ENCODE measurements around the genes CMAS and ETNK1.

GRCh38 chr12:21643870-21644377, 13.7 kb downstream of the LDHB start:
- PRO-cap = no peak
- RAMPAGE, long total RNA, 4 experiments = no peak in any of the 4 experiments

DNA sequence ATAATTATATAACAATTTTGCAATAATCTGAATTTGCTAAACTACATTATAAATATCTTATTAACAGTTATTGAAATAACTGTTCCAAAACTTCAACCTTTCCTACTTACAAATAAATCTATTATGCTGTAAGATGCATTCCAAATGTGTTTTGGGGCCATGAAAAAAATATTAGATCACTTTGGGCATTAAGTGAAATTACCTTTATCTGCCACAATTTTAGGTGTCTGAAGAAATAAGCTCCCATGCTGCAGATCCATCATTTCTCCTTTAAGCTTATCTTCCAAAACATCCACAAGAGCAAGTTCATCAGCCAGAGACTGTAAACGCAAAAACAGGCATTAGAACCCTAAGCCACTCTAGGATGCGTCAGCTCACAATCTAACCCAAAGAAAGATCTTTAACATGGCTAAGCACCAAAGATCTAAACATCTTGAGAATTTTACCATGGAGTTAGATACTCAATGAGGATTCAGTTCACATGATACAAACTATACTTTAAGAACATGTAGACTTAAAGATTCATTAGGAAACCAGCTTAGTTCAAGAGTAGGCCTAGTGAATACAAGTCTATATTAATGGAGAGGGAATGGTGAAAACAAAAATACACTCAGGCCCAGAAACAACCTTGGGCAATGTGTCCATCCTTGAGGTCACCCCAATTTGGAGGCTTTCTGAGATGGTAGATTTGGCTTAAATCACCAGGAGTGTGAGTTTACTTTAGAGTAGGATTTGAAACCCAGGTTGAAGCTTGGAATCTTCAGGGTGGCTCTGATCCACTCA, 10.8 kb downstream of the LDHB start:
- PRO-cap = no peak
- RAMPAGE, long total RNA, 4 experiments = no peak in any of the 4 experiments

- PRO-cap = no peak
- RAMPAGE, long total RNA, 4 experiments = no peak in any of the 4 experiments
Measured at GRCh38 chr12:21823612-21824135, 49.2 kb upstream of the KCNJ8 start.

DNA sequence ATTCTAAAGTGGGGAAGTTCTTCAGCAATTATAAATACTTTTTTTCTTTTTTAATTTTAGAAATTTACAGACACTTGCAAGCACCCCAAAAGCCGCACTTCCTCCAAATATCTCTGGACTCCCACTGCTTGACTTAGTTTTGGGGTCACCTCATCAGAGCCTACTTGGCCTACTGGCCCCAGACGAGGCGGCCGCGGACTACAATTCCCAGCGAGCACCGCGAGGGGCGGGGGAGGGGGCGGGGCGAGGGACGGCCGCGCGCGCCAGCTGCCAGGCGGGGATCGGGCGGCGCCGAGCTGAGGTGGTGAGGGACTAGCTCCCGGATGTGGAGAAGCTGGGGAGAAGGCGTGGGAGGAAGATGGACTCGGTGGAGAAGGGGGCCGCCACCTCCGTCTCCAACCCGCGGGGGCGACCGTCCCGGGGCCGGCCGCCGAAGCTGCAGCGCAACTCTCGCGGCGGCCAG, at the start of gene CMAS:
Gene CMAS, plus strand, starts transcription at position 273 of the 463 bp plus-strand sequence.
- PRO-cap = unidirectional peak, plus-strand start at position 273 of the sequence
- RAMPAGE, long total RNA, 4 experiments = start-site peak on the plus strand in 4 of 4 experiments, centred at positions 294 to 333 of the sequence, 243 to 852 reads per replicate

DNA sequence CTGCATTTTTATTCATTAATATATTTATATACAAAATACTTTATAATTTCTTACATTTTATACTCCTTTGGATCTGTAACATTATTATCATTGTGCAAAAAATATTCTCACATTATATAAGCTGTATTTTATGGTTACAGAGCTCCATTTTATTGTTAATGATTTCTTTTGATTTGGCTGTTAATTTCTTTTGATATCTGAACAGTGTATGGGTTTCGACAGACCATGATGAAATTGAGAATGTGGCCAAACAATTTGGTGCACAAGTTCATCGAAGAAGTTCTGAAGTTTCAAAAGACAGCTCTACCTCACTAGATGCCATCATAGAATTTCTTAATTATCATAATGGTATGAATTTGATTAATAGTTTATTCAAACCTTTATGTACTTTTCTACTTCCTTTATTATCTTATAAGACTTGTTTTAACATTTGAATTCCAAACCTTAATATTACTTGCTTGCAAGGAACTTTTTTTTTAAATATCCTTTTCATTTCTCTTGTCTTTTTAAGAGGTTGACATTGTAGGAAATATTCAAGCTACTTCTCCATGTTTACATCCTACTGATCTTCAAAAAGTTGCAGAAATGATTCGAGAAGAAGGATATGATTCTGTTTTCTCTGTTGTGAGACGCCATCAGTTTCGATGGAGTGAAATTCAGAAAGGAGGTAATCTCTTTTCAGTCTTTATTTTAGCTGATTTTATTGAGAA, 9.1 kb downstream of the CMAS start:
- PRO-cap = no peak
- RAMPAGE, long total RNA, 4 experiments = start-site peak on the plus strand in 1 of 4 experiments, centred at positions 329 to 528 of the sequence, 21 to 23 reads per replicate

DNA sequence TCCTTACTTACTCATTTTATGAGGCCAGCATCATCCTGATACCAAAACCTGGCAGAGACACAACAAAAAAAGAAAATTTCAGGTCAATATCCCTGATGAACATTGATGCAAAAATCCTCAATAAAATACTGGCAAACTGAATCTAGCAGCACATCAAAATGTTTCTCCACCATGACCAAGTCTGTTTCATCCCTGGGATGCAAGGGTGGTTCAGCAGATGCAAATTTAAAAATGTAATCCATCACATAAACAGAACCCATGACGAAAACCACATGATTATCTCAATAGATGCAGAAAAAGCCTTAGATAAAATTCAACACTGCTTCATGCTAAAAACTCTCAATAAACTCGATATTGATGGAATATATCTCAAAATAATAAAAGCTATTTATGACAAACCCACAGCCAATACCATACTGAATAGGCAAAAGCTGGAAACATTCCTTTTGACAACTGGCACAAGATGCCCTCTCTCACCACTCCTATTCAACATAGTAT, 104.2 kb downstream of the CMAS start:
- PRO-cap = no peak
- RAMPAGE, long total RNA, 4 experiments = no peak in any of the 4 experiments

- PRO-cap = no peak
- RAMPAGE, long total RNA, 4 experiments = no peak in any of the 4 experiments
Measured at GRCh38 chr12:22334418-22334565, 215 bp downstream of the ST8SIA1 start.

- PRO-cap = no peak
- RAMPAGE, long total RNA, 4 experiments = no peak in any of the 4 experiments
Measured at GRCh38 chr12:22436939-22437619, 102.6 kb upstream of the ST8SIA1 start.

DNA sequence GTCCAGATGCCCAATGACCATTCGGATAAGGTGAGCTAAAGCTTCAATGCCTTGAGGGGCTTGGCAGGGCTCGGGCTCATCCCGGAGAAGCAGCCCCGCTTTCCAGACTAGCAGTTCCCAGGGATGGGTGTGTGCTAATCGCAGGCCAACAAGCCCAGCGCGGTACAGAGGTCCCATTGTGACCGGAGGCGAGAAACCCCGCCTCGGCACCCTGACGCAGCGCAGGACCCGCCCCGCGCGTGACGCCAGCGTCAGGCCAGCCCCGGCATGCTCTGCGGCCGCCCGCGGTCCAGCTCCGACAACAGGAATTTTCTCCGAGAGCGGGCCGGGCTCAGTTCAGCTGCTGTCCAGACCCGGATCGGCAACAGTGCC, at the start of gene ETNK1:
Gene ETNK1, plus strand, starts transcription at position 275 of the 372 bp plus-strand sequence.
- PRO-cap = bidirectional peak, plus-strand start at position 334 of the sequence, minus-strand start at position 109 of the sequence
- RAMPAGE, long total RNA, 4 experiments = start-site peak on the plus strand in 4 of 4 experiments, centred at positions 315 to 323 of the sequence, 117 to 798 reads per replicate

GRCh38 chr12:22626397-22626880, 1.5 kb downstream of the ETNK1 start:
- PRO-cap = no peak
- RAMPAGE, long total RNA, 4 experiments = no peak in any of the 4 experiments

DNA sequence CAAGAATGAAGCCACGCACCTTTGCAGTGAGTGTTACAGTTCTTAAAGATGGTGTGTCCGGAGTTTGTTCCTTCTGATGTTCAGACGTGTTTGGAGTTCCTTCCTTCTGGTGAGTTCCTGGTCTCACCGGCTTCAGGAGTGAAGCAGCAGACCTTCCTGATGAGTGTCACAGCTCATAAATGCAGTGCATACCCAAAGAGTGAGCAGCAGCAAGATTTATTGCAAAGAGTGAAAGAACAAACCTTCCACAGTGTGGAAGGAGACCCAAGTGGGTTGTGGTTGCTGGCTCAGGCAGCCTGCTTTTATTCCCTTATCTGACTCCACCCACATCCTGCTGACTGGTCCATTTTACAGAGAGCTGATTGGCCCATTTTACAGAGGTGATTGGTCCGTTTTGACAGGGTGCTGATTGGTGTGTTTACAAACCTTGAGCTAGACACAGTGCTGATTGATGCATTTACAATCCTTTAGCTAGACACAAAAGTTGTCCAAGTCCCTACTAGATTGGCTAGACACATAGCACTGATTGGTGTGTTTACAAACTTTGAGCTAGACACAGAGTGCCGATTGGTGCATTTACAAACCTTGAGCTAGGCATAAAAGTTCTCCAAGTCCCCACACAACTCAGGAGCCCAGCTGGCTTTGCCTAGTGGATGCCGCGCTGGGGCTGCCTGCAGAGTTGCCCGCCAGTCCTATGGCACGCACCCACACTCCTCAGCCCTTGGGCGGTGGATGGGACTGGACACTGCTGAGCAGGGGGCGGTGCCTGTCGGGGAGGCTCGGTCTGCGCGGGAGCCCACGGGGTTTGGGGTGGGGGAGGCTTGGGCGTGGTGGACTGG, 67.6 kb downstream of the ETNK1 start:
- PRO-cap = no peak
- RAMPAGE, long total RNA, 4 experiments = no peak in any of the 4 experiments

- PRO-cap = no peak
- RAMPAGE, long total RNA, 4 experiments = no peak in any of the 4 experiments
Measured at GRCh38 chr12:22760418-22760614, 135.3 kb downstream of the ETNK1 start.

- PRO-cap = no peak
- RAMPAGE, long total RNA, 4 experiments = no peak in any of the 4 experiments
Measured at GRCh38 chr12:23223036-23223235, 598.0 kb downstream of the ETNK1 start.

GRCh38 chr12:23585667-23586367, 363.7 kb downstream of the SOX5 start:
- PRO-cap = no peak
- RAMPAGE, long total RNA, 4 experiments = no peak in any of the 4 experiments

DNA sequence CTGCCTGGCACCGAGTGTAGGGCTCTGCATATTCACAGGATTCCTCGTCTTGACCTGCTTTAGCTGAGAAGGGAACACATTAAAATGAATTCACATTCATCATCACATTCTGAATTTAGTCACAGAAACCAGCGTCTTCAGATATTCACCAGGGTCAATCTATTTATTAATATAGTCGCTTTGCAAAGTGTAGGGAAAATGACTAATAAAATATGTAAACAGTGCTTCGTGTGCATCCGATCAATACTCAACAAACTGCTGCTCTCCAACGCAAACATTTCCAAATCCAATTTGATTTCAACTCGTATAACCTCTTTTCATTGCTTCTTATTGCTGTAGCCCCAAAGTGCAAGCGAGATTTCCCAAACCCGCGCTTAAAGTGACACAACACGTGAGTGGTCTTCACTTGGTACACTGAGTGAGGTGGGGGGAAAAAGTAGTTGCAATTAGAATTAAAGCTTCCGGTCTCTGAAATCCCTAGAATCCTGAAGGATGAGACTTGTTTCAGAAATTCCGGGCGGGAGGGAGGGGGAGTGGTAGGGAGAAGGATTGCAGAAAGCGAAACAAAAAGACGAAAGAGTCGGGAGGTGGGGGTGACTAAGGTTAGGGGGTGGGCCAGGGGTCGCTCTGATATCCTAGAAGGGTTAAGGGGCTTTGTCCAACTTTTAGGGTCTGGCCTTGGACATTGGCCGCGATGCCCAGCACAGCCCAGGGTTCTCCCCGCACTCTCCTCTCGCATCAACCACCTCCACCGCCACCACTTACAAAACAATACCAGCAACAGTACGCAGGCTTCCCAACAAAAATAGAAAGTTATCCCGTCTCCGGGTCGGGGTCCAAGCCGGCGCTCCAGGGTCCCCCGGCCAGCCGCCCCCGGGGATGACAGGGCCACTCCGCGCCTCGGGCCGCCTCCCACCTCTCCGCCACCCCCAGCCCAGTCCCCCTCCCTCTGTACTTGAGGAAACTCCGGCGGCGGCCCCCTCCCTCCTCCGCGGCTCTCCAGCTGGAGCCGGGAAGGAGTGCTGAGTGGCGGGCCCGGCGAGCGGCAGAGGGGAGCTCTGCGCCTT, 387.4 kb downstream of the BCAT1 start:
- PRO-cap = bidirectional peak, plus-strand start at position 566 of the sequence, minus-strand start at position 474 of the sequence; bidirectional peak, plus-strand start at position 1,025 of the sequence, minus-strand start at position 923 of the sequence
- RAMPAGE, long total RNA, 4 experiments = no peak in any of the 4 experiments

- PRO-cap = no peak
- RAMPAGE, long total RNA, 4 experiments = no peak in any of the 4 experiments
Measured at GRCh38 chr12:25051455-25052160, 898 bp upstream of the IRAG2 start.

DNA sequence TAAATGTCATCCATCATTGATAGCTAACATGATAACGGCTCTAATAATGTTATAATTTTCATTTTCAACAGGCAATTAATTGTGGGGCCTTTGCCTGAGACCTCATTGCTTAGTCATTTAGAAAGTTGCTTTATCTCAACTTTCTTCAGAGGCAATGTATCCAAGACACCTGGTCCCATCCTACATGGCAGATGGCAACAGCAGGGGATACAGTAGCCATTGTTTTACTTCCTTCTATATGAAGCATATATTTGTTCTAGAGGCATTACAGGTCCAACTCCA, 6.0 kb downstream of the IRAG2 start:
- PRO-cap = no peak
- RAMPAGE, long total RNA, 4 experiments = no peak in any of the 4 experiments

GRCh38 chr12:25065017-25065332, 12.5 kb downstream of the IRAG2 start:
- PRO-cap = no peak
- RAMPAGE, long total RNA, 4 experiments = no peak in any of the 4 experiments

- PRO-cap = unidirectional peak, plus-strand start at chr12:25384617
- RAMPAGE, long total RNA, 4 experiments = no peak in any of the 4 experiments
Measured at GRCh38 chr12:25384396-25384809, 133.7 kb upstream of the KRAS start.

GRCh38 chr12:26121429-26121783, 3.4 kb downstream of the BHLHE41 start:
- PRO-cap = bidirectional peak, plus-strand start at chr12:26121673, minus-strand start at chr12:26121630
- RAMPAGE, long total RNA, 4 experiments = no peak in any of the 4 experiments